Sternocleidomastoid (tissue), 1 donor: ENCODE measurements around a stretch of chr6.

GRCh38 chr6:89950981-89951961 is 57.0 kb downstream of the GJA10 start:
- PRO-cap, result no peak

DNA sequence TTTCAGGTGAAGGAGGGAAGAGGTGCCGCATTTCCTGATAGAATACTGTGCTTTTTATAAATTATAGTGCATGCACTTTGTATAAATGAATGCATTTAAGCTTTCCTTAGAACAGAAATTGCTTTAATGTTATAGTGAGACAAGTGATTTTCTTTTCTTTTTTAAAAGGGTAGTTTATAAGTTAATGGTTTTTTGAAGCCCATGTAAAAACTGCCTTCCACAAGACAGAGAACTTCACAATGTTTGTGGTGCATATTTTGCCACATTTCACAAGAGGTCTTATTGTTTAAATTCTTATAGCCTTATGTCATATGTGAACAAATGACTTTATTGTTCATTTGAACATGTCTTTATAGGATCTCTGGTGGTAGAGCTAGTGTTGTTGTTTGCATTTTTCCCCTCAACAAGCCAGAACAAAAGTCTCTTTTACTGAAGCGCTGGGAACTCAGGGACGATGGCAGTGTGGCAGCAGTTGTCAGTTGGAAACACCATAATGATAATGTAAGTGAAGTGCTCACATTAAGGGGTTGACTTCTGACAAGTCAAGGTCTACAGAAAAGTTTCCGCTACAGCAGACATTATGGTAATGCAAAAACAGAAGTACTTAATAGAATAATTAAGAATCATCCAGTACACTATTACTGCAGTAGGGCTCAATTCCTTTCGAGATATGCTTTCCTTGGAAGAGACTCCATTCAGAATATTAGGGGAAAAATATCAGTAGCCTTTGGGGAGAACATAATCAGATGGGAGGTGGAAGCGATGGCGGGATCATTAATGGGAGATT is 179.9 kb downstream of the GJA10 start:
- PRO-cap, result no peak

DNA sequence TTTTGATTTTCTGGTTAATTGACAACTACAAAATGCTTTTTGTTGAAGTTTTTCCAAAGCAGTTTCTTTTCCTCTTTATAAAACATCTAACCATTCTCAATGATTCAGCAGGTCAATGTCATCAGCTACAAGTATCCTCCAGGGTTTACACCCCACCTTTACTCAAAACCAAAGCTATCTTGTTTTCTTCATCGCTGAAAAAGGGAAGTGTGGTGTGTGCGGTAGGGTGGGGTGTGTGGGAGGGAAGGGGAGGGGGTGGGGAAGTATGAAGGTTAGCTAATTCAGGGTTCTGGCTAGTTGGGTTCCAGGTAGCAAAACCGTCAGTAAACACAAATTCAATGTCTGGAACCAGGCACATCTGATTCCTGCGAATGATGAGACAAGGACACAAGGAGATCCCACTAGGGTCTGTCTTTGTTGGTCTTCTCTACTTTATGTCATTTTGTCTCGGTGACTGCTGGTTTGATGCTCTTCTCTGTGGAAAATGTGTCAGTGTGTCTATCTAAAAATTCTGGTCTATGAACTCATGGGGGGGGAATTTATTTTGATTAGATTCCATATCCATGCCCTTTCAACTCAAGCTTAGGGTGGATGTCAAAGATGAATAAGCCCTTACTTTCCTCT is 189.7 kb downstream of the GJA10 start:
- PRO-cap, result no peak

DNA sequence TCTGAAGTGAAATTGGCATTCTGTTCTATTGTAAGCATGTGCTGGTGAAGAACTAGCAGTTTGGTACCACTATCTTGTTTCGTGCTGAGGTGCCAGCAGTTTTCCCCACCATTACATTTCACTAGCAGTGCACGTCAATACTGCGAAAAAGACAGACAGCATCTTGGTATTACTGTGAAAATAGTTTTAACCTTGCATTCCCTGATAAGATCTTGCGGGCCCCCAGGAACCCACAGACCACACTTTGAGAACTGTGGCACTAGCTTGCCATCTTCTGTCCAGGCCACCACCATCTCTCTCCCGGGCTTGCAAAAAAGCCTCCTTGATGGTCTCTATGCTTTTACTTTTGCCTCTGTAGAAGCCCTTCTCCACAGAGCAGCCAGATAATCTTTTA is 185.7 kb downstream of the BACH2 start:
- PRO-cap, result no peak

- PRO-cap, result no peak
Measured at GRCh38 chr6:90219526-90220131, 77.0 kb downstream of the BACH2 start.

GRCh38 chr6:90271654-90272649 is 24.7 kb downstream of the BACH2 start:
- PRO-cap, result no peak

DNA sequence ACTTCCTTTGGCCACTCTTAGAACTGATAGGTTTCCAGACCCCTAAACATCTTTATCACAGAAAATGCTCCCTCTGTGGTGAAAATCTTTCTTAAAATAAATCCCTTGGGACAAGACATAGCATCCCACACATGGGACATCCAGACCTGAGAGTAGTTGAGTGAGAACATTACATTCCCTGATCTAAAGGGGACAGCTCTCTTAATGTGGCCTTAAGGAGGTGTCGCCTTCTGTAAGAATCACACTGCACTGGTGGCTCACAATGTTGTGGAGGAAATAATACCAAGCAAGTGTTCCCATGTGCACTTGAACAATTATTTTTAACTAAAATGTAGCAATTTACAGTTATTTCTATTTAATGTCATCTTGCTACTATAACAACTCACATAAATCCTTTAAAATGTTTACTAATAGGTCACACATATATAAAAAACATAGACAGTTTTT is 15.7 kb downstream of the BACH2 start:
- PRO-cap, result no peak

DNA sequence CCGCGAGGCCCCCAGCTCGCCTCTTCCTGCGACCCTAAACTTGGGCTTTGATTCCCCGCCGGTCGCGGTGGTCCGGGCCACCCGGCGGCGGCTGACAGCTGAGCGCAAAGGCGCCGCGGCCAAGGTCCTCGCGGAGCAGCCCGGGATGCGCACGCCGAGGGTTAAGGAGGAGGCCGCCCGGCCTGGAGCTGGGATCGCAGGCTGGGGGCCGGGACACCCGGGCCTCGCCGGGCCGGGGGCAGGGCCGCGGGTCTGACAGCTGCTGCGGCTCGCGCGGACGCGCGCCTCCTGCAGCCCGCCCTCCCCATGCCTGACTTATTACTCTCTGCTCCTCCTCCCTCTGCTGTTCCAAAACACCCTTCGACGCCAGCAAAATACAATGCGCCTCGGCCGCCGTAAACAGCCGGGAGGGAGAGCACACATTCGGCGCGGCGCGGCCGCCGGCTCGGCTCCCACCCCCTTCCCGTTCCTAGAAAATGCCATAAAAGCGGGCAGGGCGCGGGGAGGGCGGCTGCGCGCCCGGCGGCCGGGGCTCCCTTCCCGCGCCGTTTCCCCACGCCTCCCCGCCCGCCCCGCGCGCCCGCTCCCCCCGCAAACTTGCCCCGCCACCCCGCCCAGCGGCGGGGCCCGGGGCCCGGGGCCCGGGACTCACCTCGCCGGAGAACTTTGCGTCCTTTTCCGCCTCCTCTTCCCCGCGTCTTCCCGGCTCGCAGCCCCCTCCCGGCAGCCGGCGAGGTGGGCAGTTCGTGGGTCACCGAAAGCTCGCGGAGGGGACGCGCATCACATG is 622 bp downstream of the BACH2 start:
- PRO-cap, result bidirectional peak, plus-strand start at position 398 of the sequence, minus-strand start at position 290 of the sequence

DNA sequence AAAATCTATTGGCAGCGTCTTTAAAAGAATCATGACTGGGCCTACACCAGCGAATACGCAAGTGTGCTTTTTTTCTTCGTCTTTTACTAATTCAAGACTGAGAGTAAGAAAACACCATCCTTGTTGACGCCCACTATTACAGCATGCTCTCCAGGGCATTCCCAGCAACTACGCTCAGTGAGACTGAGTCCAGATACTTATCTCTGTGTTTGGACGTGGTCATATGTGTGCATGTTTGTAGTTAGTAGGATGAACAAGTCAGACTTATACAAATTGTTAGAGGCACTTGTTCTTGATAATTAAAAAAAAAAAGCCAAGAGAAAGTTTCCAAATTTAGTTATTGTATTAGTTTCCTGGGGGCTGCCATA is 72.6 kb upstream of the BACH2 start:
- PRO-cap, result no peak

DNA sequence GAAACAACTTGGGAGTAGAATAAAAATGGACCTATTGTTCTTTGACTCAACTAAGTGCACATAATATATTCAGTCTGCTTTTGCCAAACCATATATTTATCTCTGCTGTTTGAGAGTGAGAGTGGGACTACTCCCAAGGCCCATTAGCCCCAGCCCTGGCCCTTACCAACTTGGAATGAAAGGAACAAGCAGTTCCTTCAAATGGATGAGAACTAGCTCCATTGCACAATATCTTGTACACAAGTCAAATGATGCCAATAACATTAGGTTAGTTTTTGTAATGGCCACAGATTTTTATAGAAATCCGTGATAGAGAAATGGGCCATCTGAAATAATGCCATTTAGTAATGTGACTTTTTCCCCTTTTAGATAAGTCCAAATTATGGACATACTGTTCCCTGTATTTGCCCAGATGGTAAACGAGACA is 117.0 kb downstream of the MAP3K7 start:
- PRO-cap, result no peak

GRCh38 chr6:90940811-90941230 is 353.9 kb upstream of the MAP3K7 start:
- PRO-cap, result no peak

GRCh38 chr6:93221753-93222083 is 197.6 kb downstream of the EPHA7 start:
- PRO-cap, result no peak

- PRO-cap, result no peak
Measured at GRCh38 chr6:96608039-96608543, 45.2 kb downstream of the FHL5 start.

DNA sequence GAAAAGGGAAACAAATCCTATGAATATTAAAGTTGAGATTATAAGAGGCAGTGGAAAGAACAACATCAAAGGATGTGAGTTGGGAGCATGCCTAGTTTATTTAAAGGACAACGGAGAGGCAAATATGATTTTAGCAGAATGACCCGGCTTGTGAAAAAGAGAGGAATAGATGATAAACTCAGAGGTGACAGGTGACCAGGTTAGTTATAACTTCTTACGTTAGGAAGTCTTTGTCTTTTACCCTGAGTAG is 723.2 kb upstream of the POU3F2 start:
- PRO-cap, result no peak

GRCh38 chr6:98416356-98416720 is 418.0 kb upstream of the POU3F2 start:
- PRO-cap, result no peak

GRCh38 chr6:98836888-98837436 is 2.6 kb downstream of the POU3F2 start:
- PRO-cap, result no peak

- PRO-cap, result bidirectional peak, plus-strand start at chr6:99350026, minus-strand start at chr6:99349791
Measured at GRCh38 chr6:99349717-99350318, 344 bp upstream of the FAXC start.

DNA sequence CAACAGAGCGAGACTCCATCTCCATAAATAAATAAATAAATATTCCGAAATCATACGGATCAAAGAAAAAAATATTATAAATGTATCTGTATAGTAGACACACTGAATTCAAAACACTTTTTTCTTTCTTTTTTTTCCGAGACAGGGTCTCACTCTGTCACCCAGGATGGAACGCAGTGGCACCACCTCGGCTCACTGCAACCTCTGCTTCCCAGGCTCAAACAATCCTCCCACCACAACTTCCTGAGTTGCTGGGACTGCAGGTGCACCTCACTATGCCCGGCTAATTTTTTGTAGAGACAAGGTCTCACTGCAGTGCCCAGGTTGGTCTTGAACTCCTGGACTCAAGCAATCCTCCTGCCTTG is 11.4 kb upstream of the COQ3 start:
- PRO-cap, result no peak

GRCh38 chr6:99484813-99485499 is 30.3 kb downstream of the USP45 start:
- PRO-cap, result no peak

GRCh38 chr6:99613369-99614512 is 7.1 kb downstream of the PRDM13 start:
- PRO-cap, result no peak